ENCODE data around the gene GLCE.

DNA sequence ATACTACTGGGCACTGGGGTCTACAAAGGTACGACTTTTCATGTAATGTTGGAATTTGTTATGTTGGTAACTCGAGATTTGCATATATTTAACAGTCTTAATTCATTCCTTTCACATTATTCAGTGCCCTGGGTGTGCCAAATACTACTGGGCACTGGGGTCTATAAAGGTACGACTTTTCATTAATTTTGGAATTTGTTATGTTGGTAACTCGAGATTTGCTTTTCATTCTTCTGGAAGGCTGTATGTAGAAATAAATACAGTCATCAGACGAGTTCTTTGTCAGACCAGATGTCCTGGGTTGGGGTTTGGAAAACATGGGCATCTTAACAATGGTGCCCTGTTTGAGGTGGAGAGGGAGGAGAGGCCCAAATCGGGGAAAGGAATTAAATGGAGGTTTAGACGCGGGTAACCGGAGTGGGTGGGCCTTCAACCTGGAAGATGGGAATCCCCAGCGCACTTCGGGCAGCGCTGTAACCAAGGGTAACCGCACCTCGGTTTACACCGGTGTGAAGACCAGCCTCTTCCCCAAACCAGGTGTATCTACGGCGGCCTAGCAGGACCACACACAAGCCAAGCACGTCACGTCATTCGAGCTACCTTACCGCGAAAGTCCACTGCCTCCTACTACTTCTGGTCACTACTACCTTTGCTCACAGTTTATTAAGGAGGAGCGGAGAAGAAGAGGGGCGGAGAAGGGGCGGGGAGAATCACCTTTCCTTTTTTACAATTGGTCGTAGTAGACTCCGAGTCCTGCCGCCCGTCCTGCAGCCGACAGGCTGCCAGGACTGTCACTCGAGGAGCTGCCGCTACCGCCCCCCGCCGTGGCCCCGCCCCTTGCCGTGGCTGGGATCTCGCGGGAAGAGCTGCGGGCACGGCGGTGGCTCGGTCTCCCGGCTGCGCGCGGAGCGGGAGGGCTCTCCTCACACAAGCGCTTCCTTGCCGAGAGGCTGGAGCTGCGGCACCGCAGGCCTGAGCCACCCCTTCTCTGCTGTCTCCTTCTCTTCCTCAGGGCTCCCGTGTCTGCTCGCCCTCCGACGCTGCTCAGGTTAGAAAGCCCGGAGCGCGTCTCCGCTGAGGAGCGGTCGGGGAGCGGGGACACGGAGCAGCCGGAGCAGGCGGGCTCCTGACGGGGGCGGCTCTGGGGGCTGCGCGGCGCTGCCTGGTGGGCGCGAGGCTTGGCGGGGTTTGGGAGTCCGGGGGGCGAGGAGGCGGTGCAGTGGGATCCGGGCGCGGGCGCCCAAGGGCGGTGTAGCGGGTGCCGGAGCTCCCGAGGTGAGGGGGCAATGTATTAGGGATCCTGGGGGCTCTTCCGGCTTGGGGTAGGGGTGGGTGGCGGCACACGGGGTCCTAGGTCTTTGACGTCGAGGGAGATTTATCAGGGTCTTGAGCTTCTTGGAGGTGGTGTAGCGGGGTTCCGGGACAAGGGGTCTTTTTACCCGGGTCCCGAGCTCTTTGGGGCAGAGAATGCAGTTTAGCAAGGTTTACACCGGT is at the start of gene GLCE:
Gene GLCE (plus strand): TSS at position 926 of the 1,494 bp plus-strand sequence.
- PRO-cap, result bidirectional peak, plus-strand start at position 926 of the sequence, minus-strand start at position 790 of the sequence

GRCh38 chr15:69462673-69463610 is 10.3 kb downstream of the RPLP1 start:
- PRO-cap, result bidirectional peak, plus-strand start at chr15:69462921, minus-strand start at chr15:69462747

DNA sequence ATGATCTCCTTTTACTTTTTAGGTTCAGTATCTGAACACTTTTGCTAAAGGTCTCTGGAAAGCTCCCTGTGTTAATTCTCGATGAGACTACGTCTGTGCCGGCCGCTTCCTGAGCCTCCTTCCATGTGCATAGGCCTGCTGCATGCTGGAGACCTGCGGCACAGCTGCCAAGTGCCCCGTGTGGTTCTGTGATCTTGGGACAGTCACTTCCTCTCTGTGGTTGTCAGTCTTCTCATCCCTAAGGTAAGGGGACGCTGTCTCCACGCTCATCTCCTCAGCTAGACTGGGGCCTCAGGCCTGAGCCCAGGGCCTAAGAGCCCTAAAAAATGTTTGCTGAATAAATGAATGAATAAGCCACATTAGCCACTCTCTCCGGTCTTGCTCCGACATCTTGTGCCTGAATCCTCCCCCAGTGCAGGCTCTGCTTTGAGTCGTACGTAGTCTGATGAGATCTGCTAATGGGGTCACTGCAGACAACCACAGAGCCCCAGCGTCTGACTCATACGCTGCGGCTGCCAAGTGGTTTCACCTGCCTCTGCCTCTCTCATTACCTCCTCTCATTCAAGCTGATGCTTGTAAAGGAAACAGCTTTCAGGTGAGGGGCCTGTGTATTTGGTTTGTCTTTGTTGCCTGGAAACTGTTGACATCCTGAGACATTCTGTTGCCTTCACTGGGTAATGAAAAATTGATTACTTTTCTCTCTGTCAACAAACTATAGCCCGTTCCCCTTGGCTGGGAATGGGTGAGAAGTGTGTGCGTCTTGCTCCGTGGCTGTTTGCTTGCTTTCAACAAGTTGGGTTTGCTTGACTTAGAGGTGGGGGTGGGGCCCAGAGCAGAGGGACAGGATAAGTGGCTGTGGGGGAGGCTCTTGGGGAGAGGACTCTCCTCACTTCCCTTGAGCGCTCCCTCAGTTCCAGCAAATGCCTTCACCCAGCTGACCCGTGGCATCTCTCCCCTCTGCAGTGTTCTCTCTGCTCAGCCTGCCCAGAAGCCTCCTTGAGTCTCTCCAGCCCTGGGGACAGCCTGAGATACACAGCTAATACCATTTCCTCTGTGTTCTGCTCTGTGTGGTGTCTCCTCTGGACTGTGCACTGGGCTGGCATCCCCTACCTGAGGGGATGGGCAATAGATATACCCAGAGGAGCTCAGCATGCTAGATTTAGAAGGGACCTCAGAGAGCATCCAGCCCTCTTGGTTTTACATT is 15.9 kb downstream of the RPLP1 start:
- PRO-cap, result unidirectional peak, minus-strand start at position 131 of the sequence

DNA sequence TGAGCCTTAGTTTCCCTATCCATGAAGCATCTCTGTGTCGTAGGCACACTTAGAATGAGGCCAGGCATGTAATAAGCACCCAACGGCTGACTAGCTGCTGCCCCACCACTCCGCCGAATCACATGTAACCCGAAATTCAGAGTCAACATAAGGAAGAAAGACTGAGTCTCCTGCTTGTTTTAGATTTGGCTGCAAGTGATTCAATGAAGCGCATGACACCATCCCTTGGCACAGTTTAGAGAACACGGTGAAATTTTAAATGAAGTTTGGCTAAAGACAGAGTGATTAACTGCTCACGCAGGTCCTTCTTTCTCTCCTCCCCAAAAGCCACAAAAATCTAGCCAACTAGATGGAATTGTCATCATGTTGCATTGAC is 279.2 kb downstream of the TLE3 start:
- PRO-cap, result no peak

GRCh38 chr15:69893747-69894275 is 203.9 kb downstream of the TLE3 start:
- PRO-cap, result no peak

DNA sequence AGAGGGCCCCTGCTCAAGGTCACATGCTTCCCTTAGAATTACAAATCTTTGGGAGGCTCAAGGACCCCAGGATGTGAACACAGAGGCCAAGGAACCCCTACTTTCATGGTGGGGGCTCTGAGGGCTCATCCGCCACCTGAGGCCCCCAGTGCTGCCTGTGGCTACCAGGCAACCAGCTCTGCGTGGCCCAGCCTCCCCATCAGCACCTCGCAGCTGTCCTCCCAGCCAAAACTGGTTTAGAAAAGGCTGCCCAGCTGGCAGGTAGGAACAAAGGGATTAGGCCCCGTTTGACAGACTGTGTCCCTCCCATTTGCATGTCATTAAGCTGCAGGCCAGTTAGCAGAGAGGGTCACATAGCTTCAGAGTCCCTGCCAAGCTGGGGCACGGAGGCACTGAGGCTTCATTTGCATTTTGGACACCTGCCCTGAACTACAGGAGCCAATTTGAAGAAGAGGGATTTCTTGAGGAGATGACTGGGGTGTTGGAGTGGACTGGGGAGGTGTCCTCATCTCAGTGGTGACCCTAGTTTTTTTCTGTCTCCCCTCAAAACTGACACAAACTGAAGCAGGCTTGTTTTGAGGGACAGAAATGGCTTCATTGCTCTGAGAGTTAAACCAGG is 177.9 kb downstream of the TLE3 start:
- PRO-cap, result no peak

DNA sequence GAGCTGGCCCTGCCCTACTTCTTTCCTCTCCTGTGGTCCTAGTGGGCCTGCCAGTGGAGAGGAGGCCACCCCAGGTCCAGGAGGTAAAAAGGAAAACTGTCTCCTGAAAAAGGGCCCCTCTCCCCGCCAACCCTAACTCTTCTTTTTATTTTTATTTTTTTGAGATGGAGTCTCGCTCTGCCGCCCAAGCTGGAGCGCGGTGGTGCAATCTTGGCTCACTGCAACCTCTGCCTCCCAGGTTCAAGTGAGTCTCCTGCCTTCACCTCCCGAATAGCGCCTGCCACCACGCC is 41.2 kb downstream of the TLE3 start:
- PRO-cap, result no peak

- PRO-cap, result no peak
Observed at GRCh38 chr15:70065899-70066892, 31.5 kb downstream of the TLE3 start.

GRCh38 chr15:70083830-70084279 is 13.9 kb downstream of the TLE3 start:
- PRO-cap, result no peak

DNA sequence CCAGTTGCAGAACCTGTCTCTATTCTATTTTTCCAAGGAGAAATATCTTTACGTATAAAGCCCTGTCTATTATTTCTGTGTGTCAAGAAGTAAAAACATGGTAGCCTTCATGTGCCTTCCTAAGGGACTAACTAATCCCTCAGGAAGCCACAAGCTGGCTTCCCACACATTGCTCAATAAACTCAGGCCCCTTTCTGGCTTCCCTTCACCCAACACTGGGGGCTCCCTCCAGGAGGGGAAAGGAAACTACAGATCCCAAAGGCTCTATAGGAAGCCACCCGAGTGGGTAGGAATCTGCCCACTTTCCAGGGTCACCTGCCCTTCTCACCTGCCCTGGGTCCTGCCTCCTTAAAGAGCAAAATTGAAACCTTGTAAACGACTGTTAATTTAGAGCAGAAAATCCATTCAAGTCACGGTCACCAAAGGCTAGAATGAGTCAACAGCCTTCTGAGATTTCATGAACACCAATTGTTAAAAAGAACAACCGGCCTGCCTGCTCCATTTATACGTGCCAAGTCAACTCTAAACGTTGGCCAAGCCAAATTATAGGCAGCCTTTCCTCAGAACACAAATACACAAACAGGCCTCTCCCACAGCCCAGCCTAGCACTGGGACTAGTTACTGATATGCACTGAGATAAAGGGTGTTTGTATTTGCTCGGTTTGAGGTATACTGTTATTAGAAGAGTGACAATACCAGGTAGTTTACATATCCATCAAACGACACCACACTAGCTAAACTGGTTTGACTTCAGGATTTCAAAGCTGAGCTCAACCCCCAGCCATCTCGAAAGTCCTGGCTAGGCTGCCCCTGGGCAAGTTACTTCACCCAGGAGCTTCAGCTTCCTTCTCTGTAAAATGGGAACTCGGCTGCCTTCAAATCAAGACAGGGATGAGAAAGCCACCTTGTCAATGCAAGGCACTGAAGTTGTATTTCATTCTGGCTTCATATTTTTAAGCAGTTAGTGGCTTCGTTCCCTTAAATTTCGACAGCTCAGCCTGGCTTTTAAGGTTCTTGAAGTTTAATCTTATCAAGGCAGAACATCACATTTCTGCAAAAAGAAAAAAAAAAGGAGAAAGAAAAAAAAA is 4.3 kb downstream of the TLE3 start:
- PRO-cap, result no peak

GRCh38 chr15:70192531-70193073 is 94.9 kb upstream of the TLE3 start:
- PRO-cap, result no peak

GRCh38 chr15:70267844-70268329 is 170.2 kb upstream of the TLE3 start:
- PRO-cap, result no peak

- PRO-cap, result unidirectional peak, plus-strand start at chr15:70319558; unidirectional peak, minus-strand start at chr15:70319659; bidirectional peak, plus-strand start at chr15:70319804, minus-strand start at chr15:70319659
Observed at GRCh38 chr15:70319436-70320054, 221.8 kb upstream of the TLE3 start.

DNA sequence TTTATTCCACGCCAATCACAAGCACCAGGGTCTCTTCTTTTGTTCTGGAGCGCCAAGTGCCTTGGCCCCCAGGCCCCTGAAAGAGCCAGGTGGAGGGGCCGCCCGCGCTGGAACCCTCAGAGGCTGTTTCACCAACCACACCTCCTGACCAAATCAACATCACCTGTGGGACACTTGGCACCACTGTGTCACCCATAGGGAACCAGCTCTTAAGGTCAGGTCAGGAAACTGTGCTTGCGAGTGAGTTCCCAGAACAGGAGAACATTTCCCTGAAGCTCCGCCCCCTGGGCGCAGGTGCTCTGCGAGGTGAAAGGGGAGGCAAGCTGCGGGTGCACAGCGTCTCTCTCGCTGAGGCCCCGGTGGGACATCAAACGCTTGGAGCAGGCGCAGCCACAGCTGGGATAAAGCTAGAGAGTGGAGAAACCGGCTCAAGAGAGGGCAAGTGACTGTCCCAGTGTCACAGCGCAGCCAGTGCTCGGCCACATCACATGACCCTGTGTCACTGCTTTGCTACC is 311.2 kb downstream of the UACA start:
- PRO-cap, result no peak

GRCh38 chr15:70474328-70474649 is 289.1 kb downstream of the UACA start:
- PRO-cap, result no peak

- PRO-cap, result no peak
Observed at GRCh38 chr15:70559677-70560529, 203.5 kb downstream of the UACA start.

DNA sequence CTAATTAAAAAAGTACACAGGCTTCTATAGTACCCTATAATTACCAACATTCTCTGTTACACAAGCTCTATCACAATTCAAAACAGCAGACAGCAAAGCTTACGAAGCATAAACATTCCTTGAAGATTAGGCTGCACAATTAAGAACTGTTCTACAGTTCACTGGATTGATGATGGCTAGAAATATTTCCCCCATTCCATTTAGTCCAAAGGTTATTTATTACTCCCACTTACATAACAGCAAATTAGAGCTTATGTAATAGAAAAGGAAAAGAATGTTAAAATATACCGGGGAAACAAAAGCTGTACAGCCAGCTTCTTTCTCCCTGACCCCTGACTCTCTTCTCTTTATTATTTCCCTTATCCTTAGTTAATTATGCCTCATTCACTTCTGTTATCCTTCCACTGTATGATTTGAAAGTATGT is 49.3 kb downstream of the UACA start:
- PRO-cap, result no peak

GRCh38 chr15:71125029-71125420 is 9.8 kb downstream of the THSD4 start:
- PRO-cap, result no peak

DNA sequence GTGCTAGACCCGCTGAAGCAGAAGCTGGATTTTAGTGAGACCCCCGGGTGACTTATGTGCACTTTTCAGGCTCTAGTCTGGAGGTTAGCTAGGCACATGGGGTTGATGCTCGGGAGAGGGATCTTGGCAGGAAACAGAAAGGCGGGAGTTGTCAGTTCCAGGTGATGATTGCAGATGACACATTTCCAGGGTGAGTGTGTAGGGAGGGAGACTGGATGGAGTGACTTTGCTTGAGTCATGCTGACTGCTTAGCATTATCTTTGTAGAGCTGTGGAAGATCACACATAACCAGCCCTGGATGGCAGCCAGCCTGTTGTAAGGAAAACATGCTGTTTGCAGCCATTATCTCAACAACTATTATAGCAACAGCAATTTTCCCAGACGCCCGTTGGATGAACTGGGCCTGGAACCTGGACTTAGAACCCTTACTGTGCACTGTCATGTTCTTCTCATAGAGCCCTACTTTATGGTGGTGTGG is 122.4 kb downstream of the THSD4 start:
- PRO-cap, result no peak

DNA sequence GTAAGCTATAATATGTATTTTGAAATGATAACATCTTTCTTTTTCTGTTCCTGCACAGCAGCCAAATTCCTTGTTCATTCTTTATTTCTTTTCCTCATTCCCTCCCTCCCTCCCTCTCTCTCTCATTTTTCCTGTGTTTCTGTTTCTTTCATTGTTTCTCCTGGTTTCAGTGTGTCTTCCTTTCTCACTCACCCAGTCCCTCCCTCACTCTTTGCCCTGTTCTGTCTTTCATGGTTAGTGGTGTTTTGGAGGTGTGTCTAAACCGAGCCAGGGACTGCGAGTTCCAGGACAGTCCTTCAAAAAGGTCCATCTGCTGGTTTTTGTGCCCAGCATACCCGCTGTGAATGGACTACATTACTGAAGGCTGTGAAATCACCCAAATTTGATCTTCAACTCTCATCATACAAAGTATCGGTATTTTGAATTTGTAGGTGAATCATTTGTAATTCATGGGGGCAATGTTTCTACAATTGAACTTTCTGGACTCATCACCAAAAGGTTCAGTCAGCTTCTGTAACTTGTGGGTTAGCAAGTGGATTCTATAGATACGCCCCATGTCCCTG is 165.3 kb downstream of the THSD4 start:
- PRO-cap, result no peak